Subcutaneous preadipocyte (primary cell): ENCODE results near the genes OGN and CARD19.

GRCh38 chr9:91847298-91847501, 102.8 kb downstream of the ROR2 start:
- CAGE, long polyA plus RNA = no peak

DNA sequence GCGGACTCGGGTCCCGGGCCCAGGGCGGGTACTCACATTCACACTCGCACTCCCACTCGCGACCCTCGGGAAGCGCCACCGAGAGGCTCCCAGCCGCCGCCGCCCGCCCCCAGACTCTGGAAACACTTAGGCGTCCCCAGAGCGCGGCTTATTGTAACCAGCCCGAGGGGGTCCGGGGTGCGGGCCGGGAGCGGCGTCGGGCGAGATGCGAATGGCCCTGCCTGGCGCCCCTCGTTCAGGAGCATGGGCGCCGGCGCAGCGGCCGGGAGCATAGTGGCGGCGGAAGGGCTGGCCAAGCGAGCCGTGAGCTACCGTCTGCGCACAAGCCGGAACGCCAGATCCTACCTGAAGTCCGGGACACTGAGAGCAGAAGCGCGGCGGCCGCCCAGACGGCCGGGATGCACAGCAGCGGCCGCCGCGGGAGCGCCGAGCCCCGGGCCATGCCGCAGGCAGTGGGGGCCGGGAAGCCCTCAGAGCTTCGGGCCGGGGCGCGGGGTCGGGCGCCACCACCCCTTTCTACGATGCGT, 443 bp downstream of the ROR2 start:
- CAGE, long polyA plus RNA = no peak

DNA sequence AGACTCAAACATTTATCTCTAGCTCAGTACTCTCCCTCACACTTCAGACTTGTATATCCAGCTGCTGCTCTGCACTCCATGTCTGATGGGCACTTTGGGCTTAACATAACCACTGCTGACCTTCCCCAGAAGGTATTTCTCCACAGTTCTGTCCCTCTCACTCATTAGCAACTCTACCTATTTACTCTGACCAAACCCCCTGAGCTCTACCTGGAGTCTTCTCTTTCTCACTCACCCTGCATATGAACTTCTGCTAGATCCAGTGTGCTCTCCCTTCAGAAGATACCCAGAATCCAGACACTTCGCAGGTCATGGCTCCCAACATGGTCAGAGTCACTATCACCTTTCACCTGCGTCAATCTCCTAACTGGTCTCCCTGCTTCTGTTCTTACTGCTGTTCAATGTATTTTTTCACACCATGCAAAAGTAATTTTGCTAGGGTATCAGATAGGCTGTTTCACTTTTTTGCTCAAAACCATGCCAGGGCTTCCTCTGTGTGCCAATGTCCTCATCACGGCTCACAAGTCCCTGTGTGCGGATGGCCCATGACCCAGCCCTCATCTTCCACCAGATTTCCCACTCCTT, 71.8 kb downstream of the SPTLC1 start:
- CAGE, long polyA plus RNA = no peak

DNA sequence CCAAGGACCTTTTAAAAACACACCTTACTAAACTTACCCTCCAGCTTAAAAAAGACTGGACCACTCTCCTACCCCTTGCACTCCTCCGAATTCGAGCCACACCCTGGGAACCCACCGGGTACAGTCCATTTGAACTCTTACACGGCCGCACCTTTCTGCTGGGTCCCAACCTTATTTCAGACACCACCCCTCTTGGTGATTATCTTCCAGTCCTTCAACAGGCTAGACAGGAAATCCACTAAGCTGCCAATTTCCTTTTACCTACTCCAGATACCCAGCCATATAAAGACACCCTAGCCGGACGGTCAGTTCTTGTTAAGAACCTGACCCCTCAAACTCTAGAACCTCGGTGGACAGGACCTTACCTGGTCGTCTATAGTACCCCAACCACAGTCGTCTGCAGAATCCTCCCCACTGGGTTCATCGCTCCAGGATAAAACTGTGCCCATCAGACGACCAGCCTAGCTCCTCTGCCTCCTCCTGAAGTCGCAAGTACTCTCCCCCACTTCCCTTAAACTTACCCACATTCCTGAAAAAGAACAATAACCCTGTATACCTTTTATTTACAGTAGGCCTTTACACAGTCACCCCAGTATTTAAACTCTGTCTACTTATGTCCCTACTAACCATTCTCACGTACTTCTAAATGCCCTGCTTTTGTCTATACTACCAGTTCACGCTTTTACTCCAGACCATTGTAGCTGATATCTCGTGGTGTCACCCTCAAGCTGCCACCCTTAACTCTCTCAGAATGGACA, 38.0 kb downstream of the SPTLC1 start:
- CAGE, long polyA plus RNA = no peak

- CAGE, long polyA plus RNA = no peak
These were observed 14.7 kb downstream of the NOL8 start for GRCh38 chr9:92310457-92310839.

DNA sequence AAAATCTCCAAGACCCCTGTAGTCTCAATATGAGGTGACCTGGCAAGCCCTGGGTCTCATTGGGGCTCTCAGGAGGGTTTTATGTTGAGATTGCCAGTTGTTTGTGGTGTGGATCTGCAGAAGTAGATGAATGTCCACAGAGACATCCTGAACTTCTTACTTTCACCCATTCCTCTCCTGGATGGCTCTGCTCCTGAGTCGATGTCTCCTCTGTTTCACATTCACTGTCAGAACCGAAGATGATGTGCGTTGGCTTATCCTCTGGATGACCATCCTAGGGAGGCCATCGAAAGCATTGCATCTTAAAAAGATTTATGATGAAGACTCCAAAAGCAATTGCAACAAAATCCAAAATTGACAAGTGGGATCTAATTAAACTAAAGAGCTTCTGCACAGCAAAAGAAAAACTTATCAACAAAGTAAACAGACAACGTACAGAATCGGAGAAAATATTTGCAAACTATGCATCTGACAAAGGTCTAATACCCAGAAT, 14.1 kb downstream of the NOL8 start:
- CAGE, long polyA plus RNA = no peak

- CAGE, long polyA plus RNA = no peak
These were observed at the start of gene OGN for GRCh38 chr9:92404447-92404903. OGN (minus strand) TSS chr9:92404578.

DNA sequence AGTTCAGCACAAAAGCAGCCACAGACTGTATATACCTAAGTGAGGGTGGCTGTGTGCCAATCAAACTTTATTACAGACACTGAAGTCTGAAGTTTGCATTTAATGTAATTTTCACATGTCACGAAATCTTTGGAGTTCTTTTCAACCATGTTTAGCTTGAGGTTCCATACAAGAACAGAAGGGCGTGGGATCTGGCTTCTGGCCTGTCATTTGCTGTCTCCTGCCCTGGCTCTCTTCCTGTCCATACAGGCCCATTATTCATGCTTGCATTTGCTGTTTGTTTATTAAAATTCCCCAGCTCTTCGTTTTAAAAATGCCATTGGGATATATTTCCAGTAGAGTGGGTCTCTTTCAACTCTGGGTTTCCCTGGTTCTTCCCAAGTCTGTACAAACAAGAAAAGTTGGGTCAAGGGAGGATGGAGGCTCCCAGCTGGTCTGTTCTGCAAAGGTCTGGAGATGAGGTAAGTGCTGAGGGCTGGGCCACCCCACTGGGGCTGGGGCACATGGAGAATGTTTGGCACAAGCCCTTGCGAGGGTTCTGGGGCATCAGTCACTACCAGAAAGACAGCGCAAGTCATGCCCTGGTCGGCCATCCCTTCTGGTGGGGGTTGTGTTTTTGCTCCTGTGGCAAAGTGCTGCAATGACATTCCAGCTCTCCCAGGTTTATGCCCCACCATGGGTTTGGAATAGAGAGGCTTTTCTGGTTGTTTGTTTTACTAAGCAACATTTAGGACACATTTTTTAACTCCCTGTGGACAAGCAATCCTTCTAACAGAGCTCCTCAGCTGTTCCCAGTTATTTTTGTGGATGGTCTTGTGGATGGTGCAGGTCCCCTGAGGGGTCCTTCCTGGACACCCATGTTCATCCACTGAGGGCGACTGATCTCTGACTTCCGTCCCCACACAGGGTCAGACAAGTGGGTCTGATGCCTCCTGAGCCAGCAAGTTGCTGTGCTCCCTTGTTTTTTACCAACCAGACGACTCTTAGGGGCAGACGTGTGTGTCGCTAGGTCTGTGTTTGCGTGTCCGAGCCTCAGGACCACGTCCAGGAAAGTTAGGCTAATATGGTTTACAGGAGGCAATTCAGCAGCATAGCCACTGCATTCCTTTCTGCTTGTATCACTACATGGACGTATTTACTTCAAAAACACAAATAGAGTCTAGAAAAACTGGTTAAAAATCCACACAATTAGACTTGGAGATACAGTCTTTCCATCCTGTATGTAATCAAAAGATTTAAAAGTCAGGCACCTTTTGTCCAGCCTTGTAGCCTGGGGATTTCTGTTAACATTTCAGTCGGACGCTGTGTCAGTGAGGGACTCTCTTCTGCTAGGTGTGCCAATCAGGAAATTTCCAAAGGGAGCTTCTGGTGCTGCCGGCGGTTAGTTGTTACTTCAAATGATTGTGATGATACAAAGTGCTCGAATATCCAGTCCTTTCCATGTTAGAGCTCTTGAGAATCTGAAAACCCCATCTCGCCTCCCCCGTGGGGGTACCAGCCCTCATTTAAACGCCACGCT, 64.8 kb upstream of the ECM2 start:
- CAGE, long polyA plus RNA = no peak

- CAGE, long polyA plus RNA = no peak
These were observed 54.9 kb downstream of the IPPK start for GRCh38 chr9:92614832-92615635.

- CAGE, long polyA plus RNA = no peak
These were observed 15.0 kb downstream of the IPPK start for GRCh38 chr9:92654837-92655520.

DNA sequence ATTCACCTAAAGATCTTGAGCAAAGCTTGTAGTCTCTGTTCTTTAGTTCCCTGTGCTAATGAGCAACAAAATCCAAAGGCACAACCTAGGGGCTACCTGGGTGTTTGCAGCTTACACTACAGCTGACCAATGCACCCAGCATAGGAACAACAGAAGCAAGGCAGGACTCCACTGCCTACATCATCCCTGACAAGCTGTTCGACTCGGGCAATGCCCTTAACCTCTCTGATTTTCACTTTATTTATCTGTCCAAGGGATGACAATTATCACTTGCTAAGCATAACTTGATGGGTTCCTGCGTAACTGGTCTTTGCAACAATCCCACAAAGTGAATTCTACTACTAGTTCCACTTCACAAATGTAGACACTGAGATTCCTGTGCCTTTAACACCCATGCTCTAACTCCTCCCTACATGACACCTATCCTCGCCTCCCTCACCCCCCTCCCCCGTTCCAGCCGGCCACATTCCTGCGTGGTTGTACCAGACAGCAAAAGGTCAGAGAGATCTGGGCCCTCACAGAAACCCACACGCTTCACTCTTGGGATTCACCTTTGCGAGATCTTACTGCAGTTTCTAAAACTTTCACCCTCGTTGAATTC, 1.1 kb downstream of the IPPK start:
- CAGE, long polyA plus RNA = no peak

DNA sequence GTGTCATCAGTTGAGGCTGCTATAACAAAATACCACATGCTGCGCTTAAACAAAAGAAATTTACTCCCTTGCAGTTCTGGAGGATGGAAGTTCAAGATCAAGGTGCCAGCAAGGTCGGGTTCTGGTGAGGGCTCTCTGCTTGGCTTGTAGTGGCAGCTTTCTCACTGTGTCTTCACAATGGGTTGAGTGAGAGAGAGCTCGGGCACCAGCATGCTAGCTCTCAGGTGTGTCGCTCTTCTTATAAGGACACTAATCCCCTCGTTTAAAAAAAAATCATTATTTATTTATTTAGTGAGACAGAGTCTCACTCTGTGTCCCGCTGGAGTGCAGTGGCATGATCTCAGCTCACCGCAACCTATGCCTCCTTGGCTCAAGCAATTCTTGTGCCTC, 25.1 kb upstream of the BICD2 start:
- CAGE, long polyA plus RNA = no peak

- CAGE, long polyA plus RNA = no peak
These were observed 6.7 kb downstream of the FGD3 start for GRCh38 chr9:92953780-92954652.

DNA sequence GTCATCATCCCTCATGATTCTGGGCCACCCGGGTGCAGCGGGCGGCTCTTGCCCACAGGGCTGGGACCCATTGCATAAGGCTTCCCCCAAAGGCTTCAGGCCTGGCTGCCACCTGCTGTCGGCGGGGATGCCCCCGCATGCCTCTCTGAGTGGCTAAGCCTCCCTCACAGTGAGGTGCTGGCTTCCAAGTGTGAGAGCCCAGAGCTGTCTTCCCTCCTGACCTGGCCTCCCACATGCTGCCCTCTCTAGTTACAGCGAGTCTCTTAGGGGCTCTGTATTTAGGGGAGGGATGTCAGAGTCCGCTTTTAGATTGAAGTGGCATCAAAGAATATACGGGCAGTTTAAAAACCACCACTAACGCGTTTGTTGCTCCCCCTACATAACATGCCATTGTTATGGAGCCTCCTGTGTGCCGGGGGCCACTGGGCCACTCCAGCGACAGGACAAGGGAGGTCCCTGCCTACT, 21.9 kb downstream of the FGD3 start:
- CAGE, long polyA plus RNA = no peak

DNA sequence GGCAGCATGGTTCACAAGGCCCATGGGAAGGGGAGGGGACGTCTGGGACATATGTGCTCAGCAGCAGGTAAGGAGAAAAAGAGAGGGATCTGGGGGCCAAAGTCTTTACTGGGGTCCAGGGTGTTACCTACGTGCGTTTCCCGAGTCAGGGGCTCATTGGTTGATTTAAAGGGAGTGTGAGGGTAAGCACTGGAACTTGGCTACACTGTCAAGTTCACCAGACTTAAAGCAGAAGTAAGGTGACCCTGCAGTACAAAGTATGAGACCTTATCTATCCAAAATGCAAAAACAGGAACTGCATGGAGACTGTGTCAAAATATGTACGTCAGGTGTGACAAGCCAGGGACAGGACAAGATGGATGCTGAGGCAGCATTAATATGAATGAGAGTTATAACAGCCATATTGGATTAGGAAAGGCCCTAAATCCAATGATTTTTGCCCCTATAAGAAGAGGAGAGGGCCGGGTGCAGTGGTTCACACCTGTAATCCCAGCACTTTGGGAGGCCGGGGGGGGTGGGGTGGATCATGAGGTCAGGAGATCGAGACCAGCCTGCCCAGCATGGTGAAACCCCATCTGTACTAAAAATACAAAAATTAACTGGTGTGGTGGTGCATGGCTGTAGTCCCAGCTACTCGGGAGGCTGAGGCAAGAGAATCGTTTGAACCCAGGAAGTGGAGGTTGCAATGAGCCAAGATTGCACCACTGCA, 15.3 kb upstream of the SUSD3 start:
- CAGE, long polyA plus RNA = no peak

- CAGE, long polyA plus RNA = start-site peak on the plus strand at chr9:93096213-93096307, 1,061 and 310 reads in 2 replicates
These were observed at the start of gene CARD19 for GRCh38 chr9:93096064-93096979. CARD19 (plus strand) TSS chr9:93096217.

DNA sequence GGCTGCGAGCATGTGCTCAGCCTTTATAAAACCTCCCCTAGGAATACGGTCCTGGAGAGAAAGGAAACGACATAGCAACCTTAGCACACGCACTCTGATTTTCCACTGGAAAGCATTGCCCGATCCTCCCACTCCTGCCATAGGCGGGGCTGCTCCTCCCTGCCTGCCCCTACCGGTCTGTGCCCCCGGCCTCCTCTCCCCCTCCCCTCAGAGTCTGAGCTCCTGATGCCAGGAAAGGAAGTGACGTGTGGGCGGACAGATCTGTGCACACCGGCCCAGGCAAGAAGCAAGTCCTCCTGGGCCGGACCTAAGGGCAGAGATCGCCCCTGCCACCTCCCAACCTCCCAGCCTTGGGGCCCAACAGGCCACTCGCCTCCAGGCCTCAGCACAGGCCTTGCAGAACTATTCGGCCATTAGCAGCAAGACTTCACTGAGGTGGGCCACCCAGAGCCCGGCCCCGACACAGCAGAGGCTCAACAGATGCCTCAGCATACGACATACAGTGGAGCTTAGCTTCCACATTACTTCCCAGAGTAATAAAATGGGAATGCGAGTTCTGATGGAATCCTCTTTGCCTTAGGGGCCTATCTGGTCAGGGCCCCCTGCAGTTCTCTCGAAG, 7.1 kb downstream of the NINJ1 start:
- CAGE, long polyA plus RNA = no peak

DNA sequence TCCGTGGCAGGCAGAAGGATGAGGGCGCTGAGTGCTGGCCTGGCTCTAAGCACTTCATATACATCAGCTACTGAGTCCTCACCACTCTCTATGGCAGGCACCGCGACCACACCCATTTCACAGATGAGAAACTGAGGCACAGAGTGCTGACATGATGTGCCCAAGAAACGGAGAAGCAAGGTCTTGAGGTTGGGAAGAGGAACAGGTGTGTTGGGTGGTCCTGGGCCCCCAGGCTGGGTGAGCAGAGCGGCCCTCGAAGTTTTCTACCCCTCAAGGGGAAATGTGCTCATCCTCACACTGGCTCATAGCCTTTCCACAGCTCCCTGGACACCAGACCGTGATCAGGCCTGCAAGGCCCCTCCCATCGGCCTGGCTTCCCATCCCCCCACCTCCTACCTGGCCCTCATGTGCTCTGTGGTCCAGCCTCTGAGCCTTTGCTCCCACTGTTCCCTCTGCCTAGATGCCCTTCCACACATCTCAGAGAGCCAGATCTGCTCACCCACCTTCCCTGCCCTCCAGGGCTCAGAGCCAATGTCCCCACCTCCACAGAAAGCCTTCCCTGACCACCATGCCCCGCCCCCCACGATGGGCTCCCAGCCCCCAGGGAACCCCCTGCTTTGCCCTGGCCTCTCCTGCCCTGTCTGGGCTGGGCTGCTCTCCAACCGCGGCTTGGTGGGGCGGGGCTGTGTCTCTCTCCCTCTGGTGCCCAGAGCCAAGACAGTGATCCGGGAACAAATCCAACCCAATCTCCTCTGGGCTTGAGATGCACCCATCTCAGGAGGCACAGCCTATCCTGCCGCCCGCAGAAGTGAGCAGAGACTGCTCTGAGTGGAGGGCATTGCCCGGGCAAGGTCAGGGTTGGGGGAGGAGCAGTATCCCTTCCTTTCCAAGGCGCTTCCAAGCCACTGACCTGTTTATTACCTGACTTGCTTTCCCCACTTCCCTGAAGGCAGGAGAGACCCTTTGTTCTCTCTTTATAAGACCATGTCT, 1.8 kb downstream of the NINJ1 start:
- CAGE, long polyA plus RNA = no peak

- CAGE, long polyA plus RNA = no peak
These were observed 1.4 kb downstream of the WNK2 start for GRCh38 chr9:93185027-93186148.

- CAGE, long polyA plus RNA = no peak
These were observed 34.2 kb downstream of the WNK2 start for GRCh38 chr9:93218081-93218584.